Aortic smooth muscle cell (primary cell): ENCODE measurements around the gene MPPE1.

GRCh38 chr18:9949240-9950224 lies 35.7 kb downstream of the VAPA start:
- RRBS, result no CpG with 5 or more reads among the region's 10 CpGs

DNA sequence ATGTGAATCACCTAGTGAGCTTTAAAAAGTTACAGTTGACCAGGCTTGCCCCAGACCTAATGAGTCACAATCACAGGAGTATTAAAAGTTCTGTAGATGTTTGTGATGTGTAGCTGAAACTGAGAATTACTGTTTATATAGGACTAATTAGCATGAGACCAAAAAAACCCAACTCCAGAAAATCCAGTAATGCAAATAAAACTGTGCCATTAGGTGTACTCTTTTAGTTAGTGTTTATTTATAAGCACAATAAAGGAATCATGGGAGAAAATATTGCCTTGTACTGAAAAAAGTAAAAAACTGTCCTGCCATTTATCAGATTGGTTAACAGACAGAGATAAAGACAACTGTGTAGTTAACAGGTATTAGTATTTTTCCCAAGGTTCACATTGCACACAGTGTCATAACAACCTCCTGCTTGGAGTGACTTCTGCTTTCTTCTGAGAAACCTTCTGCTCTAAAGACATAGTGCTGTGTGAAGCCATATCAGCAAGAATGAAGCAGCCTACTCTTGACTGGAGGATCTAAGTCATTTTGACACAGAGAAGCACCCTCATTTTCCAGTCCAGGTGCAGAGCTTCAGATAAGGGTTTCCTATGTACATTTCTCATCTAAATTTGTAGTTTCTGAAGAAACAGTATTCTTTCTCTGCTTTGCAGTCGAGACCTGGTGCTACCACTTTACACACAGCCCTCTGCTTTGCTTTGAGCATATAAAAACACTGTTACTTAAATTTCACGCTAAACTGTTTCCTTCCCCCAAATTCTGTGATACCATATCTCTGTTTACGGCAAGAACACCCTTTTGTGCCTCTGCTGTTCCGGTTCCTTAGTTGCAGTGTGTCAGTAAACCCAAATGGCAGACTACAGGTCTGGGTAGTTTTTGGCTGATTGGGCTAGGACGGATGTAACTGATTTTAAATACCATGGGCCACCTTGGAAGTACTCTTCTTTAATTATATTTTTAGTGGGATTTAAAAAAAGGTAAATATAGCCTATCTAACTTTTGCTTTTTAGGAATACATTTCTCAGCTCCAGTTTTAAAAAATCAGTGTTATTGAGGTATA lies 39.2 kb downstream of the VAPA start:
- RRBS, result no CpG with 5 or more reads among the region's 5 CpGs

- RRBS, result no CpG with 5 or more reads among the region's 6 CpGs
Observed at GRCh38 chr18:9954666-9955926, 41.3 kb downstream of the VAPA start.

DNA sequence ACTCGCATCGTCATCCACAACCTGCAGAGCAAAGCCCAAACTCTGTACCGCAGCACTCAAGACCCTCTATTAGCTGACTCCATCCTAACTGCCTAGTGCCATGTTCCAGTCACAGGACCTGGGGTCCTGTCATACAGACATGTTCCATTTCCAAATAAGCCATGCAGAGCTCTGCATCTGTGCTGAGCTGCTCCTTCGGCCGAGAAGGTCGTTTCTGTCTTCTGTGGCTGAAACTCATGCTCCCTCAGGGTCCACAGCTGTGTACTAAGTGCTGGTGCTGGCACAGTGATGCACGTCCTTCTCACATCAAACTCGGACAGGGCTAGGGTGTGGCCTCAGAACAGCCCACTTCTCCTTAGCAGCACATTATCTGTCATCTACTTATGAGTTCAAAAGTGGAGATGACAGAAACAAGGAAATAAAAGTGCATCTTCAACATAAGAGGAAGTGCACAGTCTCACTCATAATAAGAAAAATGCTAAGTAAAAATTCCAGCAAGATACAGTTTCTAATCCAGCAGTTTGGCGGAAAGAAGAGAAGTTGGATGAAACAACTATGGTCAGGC lies 53.9 kb upstream of the APCDD1 start:
- RRBS, result no CpG with 5 or more reads among the region's 9 CpGs

DNA sequence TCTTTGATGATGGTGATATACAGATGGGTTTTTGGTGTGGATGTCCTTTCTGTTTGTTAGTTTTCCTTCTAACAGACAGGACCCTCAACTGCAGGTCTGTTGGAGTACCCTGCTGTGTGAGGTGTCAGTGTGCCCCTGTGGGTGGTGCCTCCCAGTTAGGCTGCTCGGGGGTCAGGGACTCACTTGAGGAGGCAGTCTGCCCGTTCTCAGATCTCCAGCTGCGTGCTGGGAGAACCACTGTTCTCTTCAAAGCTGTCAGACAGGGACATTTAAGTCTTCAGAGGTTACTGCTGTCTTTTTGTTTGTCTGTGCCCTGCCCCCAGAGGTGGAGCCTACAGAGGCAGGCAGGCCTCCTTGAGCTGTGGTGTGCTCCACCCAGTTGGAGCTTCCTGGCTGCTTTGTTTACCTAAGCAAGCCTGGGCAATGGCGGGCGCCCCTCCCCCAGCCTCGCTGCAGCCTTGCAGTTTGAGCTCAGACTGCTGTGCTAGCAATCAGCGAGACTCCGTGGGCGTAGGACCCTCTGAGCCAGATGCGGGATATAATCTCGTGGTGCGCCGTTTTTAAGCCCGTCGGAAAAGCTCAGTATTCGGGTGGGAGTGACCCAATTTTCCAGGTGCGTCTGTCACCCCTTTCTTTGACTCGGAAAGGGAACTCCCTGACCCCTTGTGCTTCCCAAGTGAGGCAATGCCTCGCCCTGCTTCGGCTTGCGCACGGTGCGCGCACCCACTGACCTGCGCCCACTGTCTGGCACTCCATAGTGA lies 52.2 kb downstream of the NAPG start:
- RRBS, result no CpG with 5 or more reads among the region's 25 CpGs

- RRBS, result no CpG with 5 or more reads among the region's 1 CpG
Observed at GRCh38 chr18:11883103-11883375, 25.1 kb downstream of the MPPE1 start.

- RRBS, result no CpG with 5 or more reads among the region's 8 CpGs
Observed at GRCh38 chr18:11896786-11897401, 11.2 kb downstream of the MPPE1 start.

DNA sequence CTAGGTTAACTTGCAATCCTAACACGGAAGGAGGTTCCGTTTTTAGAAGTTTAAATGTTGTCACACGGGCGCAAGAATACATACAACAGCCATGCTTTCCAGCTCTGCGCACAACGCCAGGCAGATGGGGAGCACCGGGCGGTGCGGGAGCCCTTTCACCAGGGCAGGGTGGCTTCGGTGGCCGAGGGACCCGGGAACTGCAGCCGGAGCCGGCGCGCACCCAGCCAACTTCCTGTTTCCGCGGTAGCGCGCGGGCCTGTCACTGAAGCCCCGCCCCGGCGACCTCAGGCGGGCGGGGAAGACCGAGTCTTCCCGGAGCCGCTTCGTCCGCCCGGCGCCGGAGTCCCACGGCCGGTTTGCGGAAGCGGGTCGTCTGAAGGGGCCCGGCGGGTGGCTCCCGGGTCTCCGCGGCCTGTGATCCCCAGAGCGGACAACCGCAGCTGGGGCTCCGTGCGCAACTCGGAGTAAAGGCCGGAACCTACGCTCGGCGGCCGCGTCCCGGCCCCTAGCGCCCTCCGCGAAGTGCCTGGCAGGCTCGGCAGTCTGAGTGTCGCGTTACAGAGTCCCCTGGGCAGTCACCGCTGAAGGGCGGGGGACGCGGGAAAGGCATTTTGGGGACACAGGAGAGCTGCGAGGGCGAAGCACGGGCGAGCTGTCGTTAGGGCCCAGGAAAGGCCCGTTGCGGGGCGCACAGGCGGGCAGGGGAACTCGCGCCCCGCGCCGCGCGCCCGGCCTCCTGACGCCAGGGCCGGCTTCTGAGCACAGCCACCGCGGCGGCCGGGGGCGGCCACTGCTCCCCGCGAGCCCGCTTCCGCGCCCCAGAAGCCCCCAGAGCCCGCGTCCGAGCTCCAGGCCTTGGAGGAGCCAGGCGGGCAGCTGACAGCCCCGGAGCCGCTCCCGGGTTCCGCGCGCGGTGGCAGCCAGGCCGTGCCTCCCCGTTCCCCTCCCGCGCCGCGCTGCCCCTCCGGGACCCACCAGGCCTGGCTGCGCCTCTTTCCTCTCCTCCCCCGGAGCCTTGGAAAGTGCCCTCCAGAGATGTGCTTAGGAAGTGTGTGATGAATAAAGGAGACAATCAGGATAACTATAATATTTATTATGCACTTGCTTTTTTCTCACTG lies at the start of gene MPPE1:
Gene MPPE1, minus strand, starts transcription at position 201 of the 1,118 bp plus-strand sequence.
- RRBS, result 1% methylated on average over 44 of the region's 115 CpGs

- RRBS, result no CpG with 5 or more reads among the region's 4 CpGs
Observed at GRCh38 chr18:11983045-11983332, 1.7 kb downstream of the IMPA2 start.

DNA sequence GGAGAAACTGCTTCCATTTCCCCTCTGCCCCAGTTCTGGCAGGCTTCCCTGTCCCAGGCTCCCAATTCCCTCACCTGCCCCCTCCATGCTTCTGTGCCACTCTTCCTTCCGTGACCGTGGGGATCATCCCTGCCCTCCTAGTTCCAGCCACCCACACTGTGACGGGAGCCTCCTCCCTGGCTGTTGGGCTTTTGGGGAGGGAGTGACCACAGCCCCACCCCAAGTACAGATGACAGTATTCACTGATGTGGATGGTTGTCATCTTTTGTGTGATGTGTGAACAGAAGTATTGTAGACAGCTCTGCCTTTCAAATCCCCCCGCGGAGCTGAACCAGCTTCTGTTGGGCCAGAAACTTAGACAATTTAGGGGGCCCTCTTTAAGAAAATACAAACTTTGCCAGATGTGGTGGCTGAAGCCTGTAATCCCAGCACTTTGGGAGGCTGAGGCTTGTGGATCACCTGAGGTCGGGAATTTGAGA lies 2.9 kb downstream of the IMPA2 start:
- RRBS, result no CpG with 5 or more reads among the region's 6 CpGs

- RRBS, result no CpG with 5 or more reads among the region's 6 CpGs
Observed at GRCh38 chr18:12015657-12016223, 34.4 kb downstream of the IMPA2 start.

DNA sequence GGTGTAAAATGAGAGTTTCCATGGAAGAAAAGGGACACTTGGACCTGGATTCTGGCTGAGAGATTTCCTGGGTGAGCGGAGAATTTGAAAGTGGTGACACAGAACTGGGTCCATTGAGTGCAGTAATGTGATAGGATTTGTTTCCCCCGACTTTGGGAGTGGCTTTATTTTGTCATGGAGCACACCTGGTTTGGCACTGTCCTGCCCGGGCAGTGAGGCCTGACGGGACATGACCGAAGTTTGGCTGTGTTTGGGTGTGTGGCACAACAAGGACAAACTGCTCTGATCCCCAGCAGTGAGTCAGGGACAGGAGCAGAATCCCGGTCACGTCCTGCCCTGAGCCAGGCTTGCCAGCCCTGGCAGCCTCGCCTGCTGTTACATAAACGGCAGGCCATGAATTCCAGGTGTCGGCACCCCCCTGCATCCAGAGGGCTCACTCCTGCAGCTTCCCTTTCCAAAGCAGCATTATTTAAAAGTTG lies 45.7 kb downstream of the IMPA2 start:
- RRBS, result 61% methylated on average over 4 of the region's 10 CpGs

DNA sequence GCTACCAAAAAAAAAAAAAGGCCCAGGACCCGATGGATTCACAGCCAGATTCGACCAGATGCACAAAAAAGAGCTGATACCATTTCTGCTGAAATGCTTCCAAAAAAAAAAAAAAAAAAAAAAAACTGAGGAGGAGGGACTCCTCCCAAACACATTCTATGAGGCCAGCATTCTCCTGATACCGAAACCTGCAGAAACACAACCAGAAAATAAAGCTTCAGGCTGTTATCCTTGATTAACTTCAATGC lies 58.4 kb downstream of the ANKRD62 start:
- RRBS, result no CpG with 5 or more reads among the region's 3 CpGs

DNA sequence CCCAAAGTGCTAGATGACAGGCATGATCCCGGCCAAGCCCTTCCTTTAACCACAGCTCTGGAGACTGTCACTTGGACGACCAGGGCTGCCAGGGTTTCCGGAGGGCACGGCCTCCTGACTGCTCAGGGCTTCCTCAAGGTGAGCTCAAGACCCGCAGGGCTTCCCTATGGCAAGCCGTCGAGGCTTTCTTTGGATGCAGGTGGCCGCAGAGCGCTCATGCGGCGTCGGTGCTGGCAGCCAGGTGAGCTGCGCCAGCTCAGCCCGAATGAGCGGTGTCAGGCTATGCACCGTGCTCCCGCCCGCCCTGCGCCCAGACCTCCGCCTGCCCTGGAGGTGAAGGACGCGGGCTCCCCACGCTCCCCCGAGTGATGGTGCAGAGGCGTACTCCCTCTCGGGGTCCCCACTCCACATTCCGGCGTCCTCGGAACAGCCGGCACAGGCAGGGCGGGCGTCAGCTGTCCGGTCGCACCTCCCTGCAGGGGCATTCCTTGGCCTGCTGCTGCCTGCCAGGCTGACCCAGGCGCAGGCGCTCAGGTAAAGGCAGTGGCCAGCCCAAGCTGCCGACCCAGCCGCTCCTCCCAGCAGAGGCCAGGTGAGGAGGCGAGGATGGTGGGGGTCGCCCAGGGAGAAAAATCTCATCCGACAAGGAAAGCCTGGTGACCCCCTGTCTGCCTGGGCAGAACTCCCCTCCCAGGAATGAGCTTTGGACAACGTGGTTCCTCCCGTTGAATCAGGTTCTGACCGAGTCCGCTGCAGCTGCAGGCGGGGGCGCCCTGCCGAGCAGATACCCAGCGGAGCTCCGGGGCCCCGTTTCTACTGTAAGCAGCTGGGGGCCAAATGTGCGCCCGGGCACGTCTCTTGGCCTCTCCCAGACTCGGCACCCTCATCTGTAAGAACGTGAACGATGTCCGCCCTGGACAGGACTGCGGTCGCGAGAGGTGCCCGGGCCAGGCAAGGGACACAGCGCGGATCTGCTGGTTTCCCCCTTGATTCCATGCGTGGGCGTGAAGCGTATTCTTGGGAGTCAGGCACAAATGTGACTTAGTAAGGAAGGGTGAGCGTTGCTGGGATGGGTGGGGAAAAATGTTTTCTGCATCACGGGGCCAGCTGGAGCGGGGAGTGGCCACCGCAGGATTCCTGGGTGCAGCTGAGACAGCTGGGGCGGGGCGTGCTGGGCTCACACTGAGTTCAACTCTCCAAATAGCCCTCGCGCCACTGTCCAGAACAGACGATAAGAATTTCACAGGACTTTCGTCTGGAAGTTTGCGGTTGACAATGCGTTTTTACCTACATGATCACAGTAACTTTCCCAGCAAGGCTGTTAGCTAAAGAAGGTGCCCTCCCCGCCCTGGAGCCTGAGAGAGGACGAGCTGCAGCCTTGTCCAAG lies 20.4 kb upstream of the TUBB6 start:
- RRBS, result 15% methylated on average over 14 of the region's 81 CpGs

GRCh38 chr18:12348176-12348665 lies 28.8 kb downstream of the AFG3L2 start:
- RRBS, result no CpG with 5 or more reads among the region's 5 CpGs

DNA sequence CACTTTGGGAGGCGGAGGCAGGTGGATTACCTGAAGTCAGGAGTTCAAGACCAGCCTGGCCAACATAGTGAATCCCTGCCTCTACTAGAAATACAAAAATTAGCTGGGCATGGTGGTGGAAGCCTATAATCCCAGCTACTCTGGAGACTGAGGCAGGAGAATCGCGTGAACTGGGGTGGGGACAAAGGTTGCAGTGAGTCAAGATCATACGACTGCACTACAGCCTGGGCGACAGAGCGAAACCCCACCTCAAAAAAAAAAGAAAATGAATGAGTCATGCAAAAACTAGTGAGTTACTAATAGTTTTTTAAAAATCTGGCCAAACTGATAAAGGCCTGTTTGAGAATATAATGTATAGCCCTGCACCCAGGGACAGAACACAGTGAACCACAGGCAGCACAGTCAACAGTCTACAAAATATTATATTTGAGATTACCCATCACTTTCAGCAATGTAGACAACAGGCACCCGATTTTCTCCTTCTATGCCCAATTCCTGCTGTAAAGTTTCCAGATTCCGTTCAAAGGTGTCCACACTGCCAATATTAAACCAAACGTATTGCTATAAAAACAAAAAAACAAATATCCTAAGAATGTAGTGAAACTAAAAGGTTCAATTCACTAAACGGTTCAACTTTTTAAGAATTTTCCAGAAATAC lies 17.4 kb downstream of the AFG3L2 start:
- RRBS, result no CpG with 5 or more reads among the region's 10 CpGs

DNA sequence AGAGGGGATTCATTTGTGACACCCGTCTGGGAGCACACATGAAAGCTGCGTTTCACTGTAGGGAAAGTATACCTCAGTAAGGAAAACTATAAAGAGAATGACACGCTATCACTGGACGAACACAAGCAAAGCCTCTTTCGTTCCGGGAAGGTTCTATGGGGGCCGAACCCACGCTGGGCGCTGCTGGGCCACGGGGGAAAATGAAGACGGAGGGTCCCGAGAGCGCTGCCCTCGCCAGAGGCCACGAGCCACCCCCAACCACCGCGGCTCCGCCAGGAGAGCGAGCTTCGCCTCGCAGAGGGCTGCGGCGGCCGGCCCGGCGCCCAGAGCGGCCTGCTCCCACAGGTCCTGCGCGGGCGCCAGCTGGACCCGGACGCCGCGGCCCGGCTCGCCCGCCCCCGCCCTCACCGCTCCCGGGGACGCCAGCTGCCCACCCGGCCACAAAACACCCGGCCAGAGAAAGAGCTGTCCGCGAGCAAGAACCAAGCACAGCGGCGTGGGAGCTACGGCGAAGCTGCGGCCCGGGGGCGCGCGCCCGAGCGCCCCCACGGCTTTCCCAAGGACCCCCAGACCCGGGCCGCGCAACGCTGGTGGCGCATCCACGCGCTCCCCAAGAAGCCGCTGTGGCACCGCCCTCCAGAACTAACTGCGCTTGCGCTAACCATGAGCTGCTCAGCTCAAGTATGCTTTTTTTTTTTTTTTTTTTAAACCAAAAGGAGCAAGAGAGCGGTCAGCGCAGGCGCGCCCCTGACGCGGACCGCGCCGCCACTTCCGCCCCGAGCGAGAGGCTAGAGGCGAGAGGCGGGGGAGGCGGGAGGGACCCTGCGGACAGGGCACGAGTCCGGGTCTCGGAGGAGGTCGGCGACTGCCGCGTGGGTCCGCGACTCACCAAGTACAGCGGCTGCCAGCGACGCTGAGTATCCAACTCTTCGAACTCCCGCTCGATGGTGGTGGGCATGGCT lies 572 bp downstream of the PTPN2 start:
- RRBS, result 2% methylated on average over 23 of the region's 99 CpGs

- RRBS, result no CpG with 5 or more reads among the region's 8 CpGs
Observed at GRCh38 chr18:12885320-12885981, 1.4 kb upstream of the PTPN2 start.

DNA sequence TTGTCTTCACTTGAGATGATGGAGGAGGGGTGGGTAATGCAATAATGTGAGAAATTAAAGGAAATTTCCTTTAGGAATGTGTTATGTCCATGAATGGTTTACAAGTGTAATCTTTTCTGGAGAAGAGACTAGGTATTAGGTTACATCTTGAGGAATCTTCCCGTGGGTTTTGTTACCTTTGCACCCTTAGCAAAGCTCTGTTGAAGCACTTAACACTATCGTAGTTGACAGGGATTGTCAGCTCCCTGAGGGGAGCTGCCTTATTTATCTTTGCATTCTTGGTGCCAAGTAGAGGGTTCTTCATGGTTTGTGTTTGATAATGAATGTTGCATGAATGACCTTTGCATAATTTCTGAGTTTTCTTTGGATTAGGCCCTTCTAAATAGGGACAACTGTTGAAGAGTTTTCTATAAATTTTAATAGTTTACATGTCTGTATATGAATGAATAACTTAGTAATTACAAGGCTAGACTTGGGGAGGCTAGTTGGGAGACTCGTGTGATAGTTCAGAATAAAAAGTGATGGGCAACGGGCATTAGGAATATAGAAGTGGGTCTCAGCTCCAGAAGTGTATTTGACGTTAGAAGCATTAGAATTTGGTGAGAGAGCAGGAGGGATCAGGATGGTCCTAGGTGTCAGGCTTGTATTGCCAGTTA lies 1.5 kb downstream of the CEP192 start:
- RRBS, result no CpG with 5 or more reads among the region's 5 CpGs

GRCh38 chr18:13004305-13005120 lies 13.4 kb downstream of the CEP192 start:
- RRBS, result no CpG with 5 or more reads among the region's 11 CpGs